ENCODE measurements around a stretch of chr12.

- PRO-cap: no peak
- RAMPAGE, long total RNA, 2 experiments: no peak in any of the 2 experiments
These were observed 21.7 kb downstream of the NCOR2 start for GRCh38 chr12:124545588-124546230.

DNA sequence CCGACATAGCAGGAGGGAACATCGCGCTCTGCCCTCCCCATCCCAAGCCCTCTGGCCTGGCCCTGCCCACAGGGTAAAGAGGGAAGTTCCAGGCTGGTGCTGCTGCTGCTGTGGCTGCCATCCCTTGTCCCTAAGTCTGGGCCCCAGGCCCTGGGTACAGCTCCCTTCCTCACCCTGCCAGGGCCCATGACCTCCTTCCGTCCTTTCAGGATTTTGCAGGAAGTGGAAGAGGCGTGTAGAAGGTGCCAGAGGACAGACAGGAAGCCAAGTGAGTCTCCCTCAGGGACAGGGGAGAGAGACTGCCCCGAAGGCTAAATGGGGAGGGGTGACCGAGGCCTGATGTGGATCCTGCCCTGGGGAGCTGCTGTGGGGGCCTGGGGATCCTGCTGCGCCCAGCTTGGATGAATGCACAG lies 14.7 kb upstream of the NCOR2 start:
- PRO-cap: no peak
- RAMPAGE, long total RNA, 2 experiments: no peak in any of the 2 experiments

DNA sequence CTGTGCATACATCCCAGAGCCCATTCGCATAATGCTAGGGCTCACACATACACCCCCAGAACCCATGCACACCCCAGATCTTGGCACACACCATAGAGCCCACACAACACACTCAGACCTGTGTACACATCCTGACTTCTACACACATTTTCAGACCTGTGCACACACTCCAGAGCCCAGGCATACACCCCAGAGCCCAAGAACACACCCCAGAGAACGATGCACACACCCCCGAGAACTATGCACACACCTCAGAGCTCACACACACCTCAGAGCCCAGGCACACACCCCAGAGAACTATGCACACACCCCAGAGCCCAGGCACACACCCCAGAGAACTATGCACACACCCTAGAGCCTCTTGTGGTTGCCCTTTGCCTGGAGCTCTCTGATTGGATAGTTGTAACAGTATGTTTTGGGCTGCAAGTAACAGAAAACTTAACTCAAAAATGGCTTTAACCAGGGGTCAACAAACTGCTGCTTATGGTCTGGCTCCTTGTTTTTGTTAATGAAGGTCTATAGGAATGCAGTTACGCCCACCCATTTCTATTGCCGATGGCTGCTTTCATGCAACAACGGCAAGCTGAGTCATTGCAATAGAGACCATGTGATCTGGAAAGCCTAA lies 65.9 kb upstream of the NCOR2 start:
- PRO-cap: no peak
- RAMPAGE, long total RNA, 2 experiments: no peak in any of the 2 experiments

GRCh38 chr12:124653104-124653685 lies 85.8 kb upstream of the NCOR2 start:
- PRO-cap: no peak
- RAMPAGE, long total RNA, 2 experiments: no peak in any of the 2 experiments

- PRO-cap: bidirectional peak, plus-strand start at chr12:124713905, minus-strand start at chr12:124713788
- RAMPAGE, long total RNA, 2 experiments: no peak in any of the 2 experiments
These were observed 146.0 kb upstream of the NCOR2 start for GRCh38 chr12:124713017-124714240.

GRCh38 chr12:124720189-124721150 lies 143.2 kb downstream of the SCARB1 start:
- PRO-cap: bidirectional peak, plus-strand start at chr12:124720536, minus-strand start at chr12:124720424
- RAMPAGE, long total RNA, 2 experiments: no peak in any of the 2 experiments

GRCh38 chr12:124726959-124727854 lies 136.5 kb downstream of the SCARB1 start:
- PRO-cap: no peak
- RAMPAGE, long total RNA, 2 experiments: no peak in any of the 2 experiments

DNA sequence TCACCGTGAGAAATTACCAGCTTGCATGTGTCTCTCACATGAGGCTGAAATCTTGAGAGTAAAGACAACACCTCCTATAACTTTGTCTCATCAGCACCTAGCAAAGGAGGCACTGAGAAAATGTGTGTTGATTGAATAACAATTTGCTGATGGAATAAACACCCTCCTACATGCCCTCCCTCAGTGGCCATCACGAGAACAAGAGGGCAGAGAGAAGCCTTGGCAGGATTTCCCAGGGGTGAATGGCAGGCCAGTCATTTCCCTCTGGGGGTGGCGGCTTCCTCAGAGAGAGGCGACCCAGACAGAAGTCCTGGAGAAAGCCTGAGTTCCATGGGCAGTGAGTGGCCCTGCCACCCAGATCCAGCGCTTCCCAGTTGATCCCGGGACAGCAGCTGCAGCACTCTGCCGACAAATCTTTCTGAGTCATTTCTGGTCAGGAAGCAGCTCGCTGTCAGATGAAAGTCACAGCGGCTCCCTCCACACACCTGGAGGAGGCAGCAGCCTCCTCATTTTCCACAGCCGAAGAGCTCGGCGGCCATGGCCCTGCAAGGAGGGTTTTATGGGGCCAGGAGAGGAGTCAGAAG lies 123.0 kb downstream of the SCARB1 start:
- PRO-cap: unidirectional peak, plus-strand start at position 324 of the sequence
- RAMPAGE, long total RNA, 2 experiments: no peak in any of the 2 experiments

DNA sequence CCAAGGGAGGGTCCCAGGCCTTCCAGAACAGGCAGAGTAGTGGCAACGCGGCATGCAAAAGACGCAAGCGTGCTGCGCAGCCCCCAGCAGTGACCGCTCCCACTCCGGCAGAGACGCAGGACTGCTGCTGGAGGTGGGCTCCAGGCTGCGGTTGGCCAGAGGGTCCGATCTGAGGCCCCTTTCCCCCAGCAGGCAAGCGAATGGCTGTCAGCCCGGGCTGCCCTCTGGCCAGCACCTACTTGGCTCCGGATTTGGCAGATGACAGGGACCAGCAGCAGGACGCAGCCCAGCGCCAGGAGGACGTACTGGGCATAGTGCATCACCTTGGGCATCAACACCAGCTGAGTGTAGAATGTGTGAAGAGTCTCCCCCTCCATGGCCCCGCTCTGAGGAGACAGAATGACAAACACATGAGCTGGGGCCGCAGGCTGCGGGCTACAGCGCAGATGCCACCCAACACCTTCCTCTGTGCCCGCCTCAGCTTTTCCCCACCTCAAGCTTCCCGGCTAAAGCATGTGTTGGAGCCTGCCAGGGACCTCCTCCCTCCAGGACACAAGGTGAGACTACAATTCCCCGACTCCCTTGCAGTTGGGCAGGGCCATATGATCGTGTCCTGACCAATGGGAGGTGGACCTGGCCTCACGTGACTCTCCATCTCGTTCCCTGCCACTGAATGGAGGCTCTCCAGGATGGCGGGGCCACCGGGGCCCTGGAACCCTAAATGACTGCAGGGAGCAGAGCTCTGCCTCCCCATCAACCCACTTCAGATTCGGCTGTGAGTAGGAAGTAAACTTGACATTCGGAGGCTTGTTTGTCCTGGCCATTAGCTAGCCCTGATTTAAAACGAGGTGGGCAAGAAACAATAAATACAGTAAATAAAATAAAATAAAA lies 77.3 kb downstream of the SCARB1 start:
- PRO-cap: no peak
- RAMPAGE, long total RNA, 2 experiments: no peak in any of the 2 experiments

DNA sequence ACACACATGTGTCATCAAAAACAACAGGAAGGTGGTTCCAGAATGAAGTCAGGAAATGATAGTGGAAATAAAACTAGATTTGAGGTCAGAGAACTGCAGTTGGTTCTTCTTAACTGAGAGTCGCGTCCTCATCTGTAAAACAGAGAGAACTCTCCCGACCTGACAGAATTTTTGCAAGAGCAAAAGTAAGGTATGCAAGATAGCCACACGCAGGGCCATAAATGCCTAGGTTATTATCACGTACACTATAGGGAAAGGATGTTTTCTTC lies 67.3 kb downstream of the SCARB1 start:
- PRO-cap: no peak
- RAMPAGE, long total RNA, 2 experiments: no peak in any of the 2 experiments

DNA sequence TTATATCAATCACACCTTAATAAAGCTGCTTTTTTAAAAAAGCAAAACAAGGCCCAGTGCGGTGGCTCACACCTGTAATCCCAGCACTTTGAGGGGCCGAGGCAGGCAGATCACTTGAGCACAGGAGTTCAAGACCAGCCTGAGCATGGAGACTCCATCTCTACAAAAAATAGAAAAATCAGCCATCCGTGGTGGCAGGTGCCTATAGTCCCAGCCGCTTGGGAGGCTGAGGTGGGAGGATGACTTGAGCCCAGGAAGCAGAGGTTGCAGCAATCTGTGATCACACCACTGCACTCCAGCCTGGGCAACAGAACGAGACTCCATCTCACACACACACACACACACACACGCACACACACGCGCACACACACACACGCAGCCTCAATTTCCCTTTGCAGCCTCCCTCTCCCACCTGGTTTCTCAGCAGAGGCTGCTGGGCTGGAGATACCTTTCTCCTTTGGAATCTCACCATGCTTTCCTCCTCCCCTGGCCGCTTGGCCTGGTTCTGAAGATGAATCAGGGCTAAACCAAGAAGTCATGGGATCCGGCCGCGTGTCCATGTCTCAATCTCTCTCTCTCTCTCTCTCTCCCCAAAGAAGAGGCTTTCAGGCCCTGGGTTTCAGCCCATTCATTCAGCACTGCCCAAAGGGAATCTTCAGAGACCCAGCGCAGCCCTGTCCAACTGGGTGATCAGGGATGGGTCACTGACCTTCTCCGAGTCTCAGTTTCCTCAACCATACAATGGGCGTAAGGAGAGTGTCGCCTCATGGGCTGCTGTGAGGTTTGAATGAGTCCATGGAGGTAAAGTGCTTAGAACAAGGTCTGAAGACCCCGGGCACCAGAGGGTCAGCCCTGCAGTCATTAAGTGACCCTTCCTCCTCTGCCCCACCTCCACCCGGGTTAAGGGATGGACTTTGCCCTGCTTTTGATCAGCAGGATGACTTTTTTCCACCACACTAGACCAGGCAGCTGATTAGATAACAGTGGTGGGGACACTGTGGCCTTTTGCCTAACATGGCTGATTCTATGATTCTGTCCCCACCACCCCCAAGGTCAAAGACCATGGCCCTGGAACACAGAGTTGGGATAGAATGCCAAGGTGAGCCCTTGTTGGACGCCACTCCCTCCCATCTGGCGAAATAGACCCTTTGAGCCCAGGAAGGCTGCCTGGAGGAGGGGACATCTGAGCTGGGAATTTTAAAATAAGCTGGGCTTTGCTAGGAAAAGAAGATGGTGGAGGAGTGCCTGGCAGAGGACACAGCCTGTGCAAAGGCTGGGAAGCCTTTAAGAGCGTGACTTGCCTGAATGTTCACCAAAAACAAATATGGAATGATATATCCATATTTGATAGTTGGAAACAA lies 42.3 kb downstream of the SCARB1 start:
- PRO-cap: no peak
- RAMPAGE, long total RNA, 2 experiments: no peak in any of the 2 experiments

DNA sequence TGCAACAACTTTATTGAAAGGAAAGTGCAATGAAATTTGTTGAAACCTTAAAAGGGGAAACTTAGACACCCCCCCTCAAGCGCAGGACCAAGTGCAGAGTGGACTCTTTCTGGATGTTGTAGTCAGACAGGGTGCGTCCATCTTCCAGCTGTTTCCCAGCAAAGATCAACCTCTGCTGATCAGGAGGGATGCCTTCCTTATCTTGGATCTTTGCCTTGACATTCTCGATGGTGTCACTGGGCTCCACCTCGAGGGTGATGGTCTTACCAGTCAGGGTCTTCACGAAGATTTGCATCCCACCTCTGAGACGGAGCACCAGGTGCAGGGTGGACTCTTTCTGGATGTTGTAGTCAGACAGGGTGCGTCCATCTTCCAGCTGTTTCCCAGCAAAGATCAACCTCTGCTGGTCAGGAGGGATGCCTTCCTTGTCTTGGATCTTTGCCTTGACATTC lies 2.8 kb downstream of the UBC start:
- PRO-cap: no peak
- RAMPAGE, long total RNA, 2 experiments: no peak in any of the 2 experiments

DNA sequence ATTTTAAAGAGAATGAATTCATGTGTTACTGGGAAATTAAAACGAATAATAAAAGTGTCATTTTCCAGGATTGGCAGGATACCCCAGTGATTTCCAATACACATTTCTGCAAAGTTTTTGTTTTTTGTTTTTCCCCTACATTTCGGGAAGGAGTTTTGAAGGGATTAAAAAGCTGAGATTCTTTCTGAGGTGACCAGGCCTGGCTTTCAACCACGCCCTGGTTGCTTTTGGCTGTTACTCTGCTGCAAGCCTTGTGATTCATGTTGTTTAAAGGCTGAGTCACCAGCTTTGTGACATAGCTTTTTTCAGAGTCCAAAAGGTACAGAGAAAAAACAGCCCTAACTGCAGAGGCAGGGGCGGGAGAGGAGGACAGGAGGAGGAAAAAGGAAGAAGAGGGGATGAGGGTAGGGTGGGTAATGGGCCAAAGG lies 1.8 kb upstream of the UBC start:
- PRO-cap: bidirectional peak, plus-strand start at position 308 of the sequence, minus-strand start at position 241 of the sequence
- RAMPAGE, long total RNA, 2 experiments: no peak in any of the 2 experiments

DNA sequence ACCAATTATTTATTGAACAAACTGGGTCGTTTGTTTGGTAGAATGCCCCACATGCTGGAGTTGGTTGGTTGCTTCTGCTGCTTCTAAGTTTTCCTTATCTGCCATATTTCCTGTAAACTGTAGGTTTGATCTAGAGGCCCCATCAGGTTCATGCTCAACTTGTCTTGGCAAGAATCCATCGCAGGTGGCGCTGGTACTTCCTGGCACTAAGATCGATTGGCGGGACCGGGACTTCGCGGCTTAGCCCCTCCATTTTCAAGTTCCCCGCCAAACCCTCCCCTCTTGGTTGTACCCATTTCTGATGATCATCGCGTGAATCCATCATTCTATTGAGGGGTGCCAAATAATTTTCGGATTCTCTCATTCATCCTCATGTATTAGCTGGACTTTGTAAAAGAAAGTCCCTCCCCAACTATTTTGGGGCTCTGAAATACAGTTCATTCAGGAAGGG lies 596 bp upstream of the BRI3BP start:
- PRO-cap: no peak
- RAMPAGE, long total RNA, 2 experiments: no peak in any of the 2 experiments

GRCh38 chr12:125128417-125129503 lies 57.4 kb upstream of the TMEM132B start:
- PRO-cap: no peak
- RAMPAGE, long total RNA, 2 experiments: start-site peak on the plus strand in 1 of 2 experiments, at chr12:125128636-125128664 at its widest, 7 reads per replicate

DNA sequence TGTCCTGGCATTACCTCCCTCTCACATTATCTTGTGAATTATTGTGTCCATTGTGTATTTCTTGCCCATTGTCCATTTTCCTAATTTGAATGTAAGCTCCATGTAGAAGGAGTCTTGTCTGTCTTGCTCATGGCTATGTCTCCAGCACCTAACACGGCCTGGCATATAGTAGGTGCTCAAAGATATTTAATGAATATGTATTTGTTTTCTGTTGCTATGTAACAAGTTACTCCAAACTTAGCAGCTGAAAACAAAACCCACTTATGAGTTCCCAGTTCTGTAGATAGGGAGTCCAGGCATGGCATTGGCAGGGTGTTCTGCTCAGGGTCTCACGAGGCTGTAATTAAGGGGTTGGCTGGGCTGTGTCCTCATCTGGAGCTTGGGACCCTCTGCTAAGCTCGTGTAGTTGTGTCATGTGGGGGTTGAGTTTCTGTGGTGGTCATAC lies 15.0 kb upstream of the TMEM132B start:
- PRO-cap: no peak
- RAMPAGE, long total RNA, 2 experiments: no peak in any of the 2 experiments

- PRO-cap: no peak
- RAMPAGE, long total RNA, 2 experiments: no peak in any of the 2 experiments
These were observed 420 bp upstream of the TMEM132B start for GRCh38 chr12:125185788-125186144.

DNA sequence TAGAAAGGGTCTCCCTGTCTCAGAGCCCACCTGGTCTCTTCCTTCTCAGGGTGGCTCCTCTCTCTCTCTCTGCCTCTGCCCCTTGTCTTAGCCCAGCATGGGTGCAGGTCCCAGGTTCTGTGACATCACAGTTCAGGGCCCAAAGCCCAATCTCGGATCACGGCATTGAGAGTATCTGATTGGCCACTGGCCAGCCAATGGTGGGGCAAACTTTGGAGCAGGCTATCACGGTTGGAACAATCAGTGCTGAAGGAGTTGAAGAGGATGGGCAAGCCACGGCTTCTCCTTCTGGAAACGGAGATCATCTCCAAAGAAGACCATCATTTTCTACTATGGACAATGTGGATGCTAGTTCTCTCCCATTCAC lies 1504.0 kb downstream of the TMEM132B start:
- PRO-cap: no peak
- RAMPAGE, long total RNA, 2 experiments: no peak in any of the 2 experiments

DNA sequence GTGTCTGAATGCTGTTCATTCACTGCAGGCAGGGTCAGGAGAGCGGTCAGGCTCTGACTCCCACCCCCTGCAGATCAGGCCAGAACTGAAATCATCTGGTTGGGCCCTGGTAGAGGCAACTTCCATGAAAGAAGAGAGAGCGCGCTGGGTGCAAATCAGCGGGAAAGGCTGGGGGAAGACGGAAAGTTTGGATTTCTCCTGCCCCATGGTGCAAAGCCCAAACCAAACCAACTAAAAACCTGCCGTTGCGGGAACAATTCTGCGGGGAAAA lies 1539.5 kb downstream of the TMEM132B start:
- PRO-cap: no peak
- RAMPAGE, long total RNA, 2 experiments: no peak in any of the 2 experiments

DNA sequence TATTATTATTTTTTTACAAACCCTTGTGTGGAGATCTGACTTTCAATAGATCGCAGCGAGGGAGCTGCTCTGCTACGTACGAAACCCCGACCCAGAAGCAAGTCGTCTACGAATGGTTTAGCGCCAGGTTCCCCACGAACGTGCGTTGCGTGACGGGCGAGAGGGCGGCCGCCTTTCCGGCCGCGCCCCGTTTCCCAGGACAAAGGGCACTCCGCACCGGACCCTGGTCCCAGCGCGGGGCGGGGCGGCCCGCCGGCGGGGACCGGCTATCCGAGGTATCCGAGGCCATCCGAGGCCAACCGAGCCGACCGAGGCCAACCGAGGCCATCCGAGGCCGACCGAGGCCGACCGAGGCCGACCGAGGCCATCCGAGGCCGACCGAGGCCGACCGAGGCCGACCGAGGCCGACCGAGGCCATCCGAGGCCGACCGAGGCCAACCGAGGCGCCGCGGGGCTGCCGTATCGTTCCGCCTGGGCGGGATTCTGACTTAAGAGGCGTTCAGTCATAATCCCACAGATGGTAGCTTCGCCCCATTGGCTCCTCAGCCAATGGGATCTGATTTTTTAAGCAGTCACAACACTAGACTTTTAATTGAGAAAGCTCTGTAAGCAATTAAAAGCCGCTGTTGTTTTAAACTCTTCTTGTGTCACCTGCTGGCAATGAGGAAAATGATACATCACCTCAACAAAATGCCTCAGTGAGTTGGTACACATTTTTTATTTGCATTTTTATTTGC lies 1100.9 kb upstream of the TMEM132C start:
- PRO-cap: unidirectional peak, minus-strand start at position 303 of the sequence
- RAMPAGE, long total RNA, 2 experiments: no peak in any of the 2 experiments

All from prostate gland (tissue), 2 donors.